Trachea (tissue), 1 donor: Measurements from ENCODE around the gene SCLY.

DNA sequence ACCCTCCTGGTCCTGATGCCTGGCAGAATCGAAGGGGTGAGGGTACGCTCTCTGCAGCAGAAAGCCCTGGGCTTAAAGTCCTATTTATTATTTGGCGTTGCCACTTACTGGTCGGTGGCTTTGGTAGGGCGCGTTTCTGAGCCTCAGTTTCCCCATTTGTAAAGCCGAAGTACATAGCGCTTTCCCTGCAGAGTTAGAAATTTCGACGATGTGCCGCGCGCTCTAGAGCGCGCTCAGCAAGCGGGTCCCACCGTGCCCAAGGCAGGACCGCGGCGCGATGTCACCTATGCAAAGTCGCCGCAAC is 396 bp upstream of the MLPH start:
- PRO-cap: no peak

DNA sequence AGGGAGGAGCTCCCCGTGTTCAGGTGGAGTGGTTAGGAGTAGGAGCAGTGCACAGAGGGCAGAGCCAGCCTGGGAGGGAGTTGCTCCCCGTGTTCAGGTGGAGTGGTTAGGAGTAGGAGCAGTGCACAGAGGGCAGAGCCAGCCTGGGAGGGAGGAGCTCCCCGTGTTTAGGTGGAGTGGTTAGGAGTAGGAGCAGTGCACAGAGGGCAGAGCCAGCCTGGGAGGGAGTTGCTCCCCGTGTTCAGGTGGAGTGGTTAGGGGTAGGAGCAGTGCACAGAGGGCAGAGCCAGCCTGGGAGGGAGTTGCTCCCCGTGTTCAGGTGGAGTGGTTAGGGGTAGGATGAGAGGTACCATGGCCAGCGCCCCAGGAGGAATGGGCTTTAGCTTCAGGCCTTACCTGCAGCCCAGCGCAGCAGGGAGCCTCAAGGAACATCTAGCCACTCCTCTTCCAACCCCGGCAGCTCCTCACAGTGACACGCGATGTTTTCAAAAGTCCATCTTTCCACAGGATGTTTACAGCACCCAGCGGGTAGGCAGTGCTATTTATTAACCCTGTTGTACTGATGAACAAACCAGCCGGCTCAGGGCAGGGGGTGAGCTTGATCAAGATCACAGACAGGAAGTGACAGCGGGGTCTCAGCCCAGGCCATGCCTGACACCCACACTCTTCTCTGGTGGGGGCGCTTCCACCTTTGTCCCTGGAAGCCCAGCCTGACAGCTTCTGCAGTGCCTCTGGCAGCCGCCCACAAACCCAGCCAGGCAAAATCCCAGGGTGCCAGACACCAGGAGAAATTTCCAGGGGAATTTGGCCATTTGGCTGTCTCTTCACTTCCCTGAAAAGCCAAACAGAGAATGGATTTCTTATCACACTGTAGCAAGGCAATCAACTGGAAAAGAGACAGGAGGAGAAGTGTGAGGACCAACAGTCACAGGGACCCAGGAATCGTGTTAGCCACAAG is 18.6 kb upstream of the PRLH start:
- PRO-cap: no peak

- PRO-cap: no peak
Observed at GRCh38 chr2:237588003-237588548, 2.5 kb downstream of the RAB17 start.

GRCh38 chr2:237600095-237600930 is 9.8 kb upstream of the RAB17 start:
- PRO-cap: bidirectional peak, plus-strand start at chr2:237600429, minus-strand start at chr2:237600346

DNA sequence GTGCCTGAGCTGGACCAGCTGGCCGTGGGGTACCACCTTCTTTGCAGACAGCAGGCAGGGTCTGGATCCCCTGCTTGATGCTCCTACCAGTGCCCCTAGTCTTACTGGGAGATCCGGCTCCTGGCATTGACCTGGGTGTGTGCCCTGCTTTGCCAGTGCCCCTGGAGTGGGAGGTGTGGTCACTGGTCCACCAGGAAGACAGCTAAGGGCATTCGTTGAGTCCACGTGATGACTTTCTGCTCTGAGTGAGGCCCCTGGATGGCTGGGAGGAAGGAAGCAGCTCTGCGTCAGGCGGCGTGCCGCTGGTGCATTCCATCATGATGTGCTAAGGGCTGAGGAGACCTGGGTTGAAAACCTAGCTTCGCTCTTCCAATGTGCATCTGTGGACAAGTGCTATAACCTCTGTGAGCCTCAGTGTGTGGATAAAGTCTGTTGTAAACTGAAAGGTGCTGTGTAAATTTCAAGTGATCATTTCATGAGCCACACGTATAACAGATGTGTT is 59.5 kb downstream of the LRRFIP1 start:
- PRO-cap: no peak

DNA sequence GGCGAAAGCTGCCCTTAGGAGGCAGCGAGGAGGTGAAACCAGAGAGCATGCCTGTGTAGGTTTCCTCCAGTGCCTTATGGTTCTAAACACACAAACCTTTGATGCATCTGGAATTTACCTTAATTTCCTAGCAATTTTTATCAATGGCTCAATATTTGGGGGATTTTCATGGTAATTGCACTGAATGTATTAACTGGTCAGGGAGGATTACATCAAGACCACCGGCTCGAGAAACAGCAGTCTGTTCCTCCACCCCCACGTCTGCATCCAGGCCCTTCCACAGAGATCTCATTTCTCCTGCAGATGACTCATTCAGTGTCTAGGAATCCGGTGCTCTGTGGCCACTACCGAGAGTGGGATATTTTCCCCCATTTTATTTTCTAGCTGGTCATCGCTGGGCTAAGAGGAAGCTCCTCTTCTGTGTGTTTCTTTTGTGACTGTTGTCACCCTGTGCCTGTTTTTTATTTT is 6.5 kb downstream of the RAMP1 start:
- PRO-cap: bidirectional peak, plus-strand start at position 315 of the sequence, minus-strand start at position 263 of the sequence

GRCh38 chr2:237881505-237882051 is 22.2 kb downstream of the RAMP1 start:
- PRO-cap: no peak

GRCh38 chr2:237898367-237899179 is 39.1 kb downstream of the RAMP1 start:
- PRO-cap: bidirectional peak, plus-strand start at chr2:237898713, minus-strand start at chr2:237898718; bidirectional peak, plus-strand start at chr2:237898941, minus-strand start at chr2:237898767

DNA sequence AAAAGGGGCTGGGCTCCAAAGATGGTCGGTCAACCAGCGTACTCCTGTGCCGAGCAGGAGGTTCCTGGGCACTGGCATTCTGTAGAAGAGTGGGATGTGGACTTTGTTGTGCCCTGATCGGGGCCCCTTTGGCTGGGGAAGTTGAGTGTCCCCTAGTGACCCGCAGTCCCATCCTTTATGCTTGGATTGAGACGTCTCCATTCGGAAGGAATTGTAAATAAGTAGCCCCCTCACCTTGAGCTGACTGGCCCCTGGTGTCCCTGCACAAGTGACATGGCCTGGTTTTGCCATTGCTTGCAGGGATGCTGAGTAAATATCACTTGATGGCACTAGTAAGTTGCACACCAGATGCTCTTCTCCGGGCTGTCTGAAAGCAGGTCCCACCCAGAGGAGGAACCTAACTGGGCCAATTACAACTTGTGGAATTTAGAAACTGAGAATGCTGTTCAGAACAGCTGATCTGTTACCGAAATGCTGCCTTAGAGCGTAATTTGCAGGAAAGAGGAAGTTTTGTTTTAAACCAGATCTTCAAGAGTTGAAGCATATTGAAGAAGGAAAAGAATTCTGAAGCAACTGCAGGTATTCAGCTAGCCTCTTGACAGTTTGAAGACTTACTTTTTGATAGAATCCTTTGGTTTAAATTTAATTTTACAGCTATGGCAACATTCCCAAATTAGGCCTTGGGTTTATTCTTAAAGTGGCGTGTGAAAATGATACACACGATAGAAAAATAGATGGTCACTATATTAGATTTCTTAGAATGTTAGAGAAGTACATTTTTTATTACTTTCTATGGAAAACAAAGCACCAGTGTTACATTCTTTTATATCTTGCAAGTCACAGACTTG is 1.7 kb downstream of the UBE2F start:
- PRO-cap: unidirectional peak, minus-strand start at position 369 of the sequence

GRCh38 chr2:238060931-238061521 is at the start of gene SCLY:
Gene SCLY (plus strand): TSS chr2:238061001.
- PRO-cap: bidirectional peak, plus-strand start at chr2:238061043, minus-strand start at chr2:238060743

GRCh38 chr2:238063426-238063990 is 2.7 kb downstream of the SCLY start:
- PRO-cap: no peak

DNA sequence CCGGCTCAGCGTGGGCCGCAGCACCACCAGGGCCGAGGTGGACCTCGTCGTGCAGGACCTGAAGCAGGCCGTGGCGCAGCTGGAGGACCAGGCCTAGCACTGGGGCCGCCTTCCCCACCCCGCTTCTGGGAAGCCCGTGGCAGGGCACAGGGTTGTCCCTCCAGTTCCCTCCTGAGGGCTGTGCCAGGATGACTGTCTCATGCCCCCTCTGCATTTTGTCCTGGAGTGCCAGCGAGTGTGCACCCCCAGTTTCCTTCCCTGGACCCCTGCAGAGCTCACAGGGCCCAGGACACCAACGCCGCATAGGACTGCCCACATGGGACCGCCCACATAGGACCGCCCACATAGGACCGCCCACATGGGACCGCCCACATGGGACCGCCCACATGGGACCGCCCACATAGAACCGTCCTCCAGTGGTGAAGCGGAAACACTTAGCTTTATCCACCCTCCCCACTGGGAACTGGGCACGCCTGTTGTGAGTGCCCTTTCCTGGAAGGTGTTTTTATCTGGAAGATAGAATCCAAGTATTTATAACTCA is 1.8 kb upstream of the ESPNL start:
- PRO-cap: no peak

DNA sequence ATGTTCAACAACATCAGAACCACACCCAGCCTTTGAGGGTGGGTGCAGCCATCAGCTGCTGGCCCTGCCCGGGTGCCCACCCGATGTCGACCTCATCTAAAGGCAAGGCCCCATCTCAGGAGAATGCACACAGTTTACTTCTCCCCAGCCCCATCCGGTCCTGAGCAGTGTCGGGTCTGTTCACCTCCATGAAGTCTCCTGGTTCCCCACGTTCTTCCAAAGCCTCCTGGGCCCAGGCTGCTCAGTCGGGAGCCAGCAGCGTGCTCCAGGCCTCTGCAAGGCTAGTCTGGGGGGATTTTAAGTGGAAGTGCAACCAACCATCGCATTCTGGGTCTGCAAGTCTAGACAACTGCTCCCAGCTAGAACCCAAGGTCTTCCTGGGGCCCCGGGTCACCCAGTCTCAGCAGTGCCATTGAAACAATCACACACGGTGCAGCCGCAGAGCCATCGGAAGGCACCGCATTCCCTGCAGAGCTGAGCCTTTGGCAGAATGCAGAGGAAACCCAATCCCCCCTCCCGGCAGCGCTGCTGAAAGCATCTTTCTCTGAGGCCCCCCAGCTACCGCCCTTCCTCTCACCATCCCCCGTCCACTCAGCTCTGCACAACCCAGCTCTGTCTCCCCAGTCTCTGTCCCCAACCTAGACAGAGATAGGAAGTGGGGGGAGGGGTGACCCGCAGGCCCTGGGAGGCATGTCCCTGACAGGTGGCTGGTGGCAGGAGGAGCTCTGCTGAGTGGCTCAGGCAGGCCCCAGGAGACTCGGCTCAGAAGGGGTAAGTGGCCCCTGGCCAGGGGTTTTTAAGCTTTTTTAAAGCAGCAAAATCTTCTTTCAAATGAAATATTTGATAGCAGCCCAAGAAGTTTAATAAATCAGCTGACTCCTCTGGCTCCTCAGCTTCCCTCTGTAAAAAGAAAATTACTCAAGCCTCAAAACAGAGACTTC is 8.6 kb downstream of the ESPNL start:
- PRO-cap: no peak

- PRO-cap: no peak
Observed at GRCh38 chr2:238114410-238114826, 14.3 kb downstream of the ESPNL start.

DNA sequence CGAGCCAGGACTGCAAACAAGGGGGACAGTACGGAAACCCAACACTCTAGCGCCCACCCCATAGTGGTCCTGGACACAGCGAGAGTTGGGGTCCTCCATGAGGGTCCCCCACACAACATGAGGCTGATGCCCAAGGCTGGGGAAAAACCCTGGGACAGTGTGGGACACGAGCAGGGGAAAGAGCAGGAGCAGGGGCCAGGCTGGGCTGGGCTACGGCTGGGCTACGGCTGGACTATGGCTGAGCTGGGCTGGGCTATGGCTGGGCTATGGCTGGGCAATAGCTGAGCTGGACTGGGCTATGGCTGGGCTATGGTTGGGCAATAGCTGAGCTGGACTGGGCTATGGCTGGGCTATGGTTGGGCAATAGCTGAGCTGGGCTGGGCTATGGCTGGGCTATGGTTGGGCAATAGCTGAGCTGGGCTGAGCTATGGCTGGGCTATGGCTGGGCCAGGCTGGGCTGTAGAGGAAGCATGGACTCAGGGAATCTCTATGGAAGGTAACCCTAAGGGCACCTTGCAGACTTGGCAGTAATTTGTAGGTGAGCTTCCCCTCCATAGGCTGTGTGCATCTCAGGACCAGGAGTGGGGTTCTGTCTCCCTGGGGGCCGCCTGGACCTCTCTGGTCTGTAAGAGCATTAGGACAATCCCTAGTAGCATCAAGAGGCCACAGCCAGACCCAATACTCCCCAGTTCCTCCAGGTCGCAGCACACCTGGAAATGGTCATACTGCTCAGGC is 1.3 kb upstream of the KLHL30 start:
- PRO-cap: no peak

DNA sequence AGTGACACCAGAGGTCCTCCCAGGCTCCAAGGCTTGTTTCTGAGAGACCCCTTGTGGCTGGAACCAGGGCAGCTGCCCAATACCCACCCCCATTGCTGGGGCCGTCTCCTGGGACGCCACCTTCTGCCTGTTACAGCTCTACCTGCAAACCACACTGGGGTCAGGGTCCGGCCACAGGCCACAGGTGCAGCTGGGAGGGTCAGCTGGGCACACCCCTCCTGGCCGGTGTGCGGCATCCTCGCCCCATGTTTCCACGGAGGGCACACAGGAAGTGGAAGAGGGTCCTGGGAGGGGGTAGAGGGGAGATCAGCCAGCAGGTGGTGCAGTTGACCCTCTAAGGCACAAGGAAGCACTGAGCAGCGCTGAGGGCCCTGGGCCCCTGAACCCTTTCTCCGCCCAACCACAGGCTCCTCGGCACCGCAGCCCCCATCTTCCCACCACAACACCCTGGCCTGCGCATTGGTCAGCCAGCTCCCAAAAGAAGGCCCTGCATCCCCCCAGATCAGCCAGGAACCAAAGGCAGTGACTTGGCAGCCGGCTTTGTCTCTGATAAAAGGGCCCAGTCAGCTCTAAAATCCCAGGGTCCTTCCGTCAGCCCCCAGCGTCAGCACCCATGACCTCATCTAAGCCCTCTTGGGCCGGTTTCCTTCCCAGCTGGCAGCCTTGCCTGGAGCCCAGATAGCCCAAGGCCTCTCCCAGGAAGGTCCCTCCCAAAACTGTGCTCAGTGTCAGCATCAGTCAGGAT is 1.6 kb downstream of the ERFE start:
- PRO-cap: no peak

GRCh38 chr2:238202044-238202651 is 1.3 kb downstream of the ILKAP start:
- PRO-cap: no peak

DNA sequence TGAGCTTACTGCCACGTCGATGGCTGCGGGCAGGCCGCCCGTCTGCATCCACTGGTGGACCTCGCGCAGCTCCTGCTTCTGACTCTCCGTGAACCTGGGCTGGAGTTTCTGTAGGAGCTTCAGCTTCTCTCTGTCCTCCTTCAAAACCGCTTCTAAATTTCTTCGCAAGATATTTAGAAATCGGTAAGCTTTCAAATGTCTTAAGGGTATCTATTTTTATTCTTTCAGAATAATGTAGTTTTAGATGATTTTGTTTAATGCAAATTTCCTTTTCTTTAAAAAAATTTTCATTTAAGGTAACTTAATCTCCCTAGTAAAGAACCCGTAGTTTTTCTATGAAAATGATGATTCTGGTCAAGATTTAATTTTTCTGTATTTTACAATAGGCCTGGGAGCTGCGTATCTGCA is 9.2 kb upstream of the HES6 start:
- PRO-cap: no peak

DNA sequence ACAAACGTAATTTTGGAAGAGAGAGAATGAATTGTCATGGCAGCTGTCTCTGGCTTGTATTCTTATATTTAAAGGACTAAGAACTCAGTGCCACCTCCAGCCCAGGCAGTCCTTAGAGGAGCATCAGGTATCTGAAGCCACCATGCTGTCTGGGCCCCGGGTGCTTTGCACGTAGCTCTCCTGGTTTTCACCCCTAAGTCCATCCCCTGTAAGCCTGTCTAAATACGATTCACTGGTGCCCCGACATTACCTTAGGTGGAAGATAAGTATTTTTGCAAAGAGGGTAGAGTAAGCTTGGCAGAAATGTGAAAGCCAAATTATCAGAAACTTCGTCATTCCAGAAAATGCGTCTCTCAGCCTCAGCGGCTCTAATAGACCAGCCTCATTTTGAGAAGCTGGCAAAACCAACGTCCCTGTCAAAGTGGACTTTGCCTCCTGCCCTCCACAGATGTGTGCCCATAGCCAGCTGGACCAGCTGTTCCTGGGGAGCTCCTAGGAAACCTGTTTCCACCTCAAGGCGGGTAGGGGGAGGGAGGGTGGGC is 3.8 kb downstream of the PER2 start:
- PRO-cap: no peak

DNA sequence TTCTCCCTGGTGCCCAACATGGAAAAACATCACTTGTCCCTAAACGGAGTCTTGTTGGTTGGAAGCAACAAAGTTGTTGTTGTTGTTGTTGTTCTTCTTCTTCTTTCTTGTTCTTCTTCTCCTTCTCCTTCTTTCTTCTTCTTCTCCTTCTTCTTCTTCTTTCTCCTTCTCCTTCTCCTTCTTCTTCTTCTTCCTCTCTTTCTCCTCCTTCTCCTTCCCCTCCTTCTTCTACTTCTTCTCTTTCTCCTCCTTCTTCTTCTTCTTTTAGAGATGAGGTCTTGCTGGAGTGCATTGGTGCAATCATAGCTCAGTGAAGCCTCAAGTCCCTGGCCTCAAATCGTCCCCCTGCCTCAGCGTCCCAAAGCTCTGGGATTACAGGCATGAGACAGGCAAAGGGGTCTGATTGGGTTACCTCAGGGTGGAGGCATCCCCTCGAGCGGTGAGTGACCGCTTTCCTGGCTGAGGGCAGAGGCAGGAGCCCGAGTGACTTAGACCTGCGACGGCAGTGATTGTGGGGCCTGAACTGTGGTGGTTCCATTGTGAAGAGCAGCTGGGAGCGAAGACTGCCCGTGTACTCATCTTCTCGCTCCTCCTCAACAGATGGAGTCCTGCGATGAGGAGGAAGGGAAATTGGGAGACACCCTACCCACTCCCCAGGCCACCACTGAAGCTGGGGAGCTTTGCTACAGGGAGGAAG is 6.9 kb upstream of the PER2 start:
- PRO-cap: no peak